MCF 10A (cell line): ENCODE data around the genes STMP1 and SLC13A4.

DNA sequence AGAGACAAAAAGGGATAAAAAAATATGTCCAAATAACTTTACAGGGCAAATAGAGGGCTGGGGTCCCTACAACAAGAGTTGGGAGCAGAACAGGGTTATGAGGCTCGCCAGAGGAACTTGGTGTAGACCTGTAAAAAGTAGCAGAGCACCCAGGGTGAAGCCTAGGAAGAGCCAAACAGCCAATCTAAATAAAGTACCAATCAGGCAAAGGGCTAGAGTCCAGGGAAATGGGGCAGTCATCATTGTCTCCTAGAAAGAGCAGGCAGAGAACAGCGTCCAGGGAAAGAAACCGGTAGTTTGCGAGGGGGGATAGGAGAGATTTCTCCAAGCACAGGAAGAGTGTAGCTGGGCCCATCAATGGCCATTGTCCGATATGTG is 60.1 kb upstream of the CALD1 start:
- PRO-cap, result no peak
- RRBS, result no CpG with 5 or more reads among the region's 5 CpGs

GRCh38 chr7:134720024-134720428 is 59.4 kb upstream of the CALD1 start:
- PRO-cap, result no peak
- RRBS, result no CpG with 5 or more reads among the region's 4 CpGs

DNA sequence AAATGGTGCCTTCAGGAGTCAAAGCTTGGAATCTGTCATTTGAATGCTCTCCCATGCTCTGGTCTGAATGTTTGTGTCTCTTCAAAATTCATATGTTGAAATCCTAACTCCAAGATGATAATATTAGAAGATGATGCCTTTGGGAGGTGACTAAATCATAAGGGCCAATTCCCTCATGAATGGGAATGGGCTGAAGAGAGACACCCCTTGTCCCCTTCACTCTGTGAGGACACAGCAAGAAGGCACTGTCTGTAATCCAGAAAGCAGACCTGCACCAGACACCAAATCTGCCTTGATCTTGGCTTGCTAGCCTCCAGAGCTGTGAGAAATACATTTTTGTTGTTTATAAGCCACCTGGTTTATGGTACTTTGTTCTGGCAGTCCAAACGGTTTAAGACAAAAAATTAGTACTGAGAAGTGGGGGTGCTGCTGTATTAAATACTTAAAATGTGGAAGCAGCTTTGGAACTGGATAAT is 33.3 kb upstream of the CALD1 start:
- PRO-cap, result no peak
- RRBS, result no CpG with 5 or more reads among the region's 1 CpG

GRCh38 chr7:134785898-134786359 is 6.5 kb downstream of the CALD1 start:
- PRO-cap, result no peak

- PRO-cap, result no peak
- RRBS, result no CpG with 5 or more reads among the region's 2 CpGs
These were observed 33.6 kb downstream of the CALD1 start for GRCh38 chr7:134813003-134813455.

DNA sequence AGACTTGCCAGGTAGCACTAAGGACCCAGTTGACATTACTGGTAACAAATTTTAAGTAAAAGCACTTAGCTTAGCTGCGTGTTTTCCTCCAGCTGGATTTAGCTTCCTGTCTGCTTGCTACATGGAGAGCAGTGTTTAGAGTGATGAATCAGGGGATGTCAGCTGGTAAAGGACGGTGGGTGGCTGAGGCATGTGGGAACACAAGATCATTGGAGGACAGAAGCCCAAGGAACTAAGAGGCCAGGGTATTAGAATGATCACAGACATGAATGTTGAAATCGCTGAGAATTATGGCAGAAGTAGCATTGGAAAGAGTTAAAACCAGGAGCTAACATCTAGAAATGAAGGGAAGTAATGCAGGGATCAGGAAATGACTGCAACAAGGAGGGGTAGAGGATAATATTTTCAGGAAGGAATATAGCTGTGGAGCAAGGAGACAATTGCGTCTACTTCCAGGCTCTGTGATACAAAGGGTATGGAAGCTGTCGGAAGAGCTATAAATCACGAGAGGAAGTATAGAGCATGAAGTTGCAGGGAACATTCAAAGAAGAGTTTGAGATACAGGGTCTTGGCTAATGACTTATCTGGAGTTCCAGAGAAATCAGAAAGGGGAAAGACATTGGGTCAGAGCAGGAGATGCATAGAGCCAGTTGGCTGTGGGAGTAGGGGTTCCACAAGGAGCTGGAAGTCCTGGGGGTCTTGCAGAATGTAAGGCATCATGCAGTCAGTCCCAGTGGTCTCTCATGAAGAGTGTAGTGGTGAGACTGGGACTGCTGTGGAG is 34.5 kb downstream of the CALD1 start:
- PRO-cap, result no peak
- RRBS, result no CpG with 5 or more reads among the region's 6 CpGs

GRCh38 chr7:134928397-134929046 is 57.8 kb upstream of the AGBL3 start:
- PRO-cap, result no peak
- RRBS, result no CpG with 5 or more reads among the region's 19 CpGs

GRCh38 chr7:135147087-135147668 is 694 bp upstream of the TMEM140 start:
- PRO-cap, result no peak
- RRBS, result no CpG with 5 or more reads among the region's 4 CpGs

- PRO-cap, result no peak
- RRBS, result no CpG with 5 or more reads among the region's 3 CpGs
These were observed 4.7 kb downstream of the TMEM140 start for GRCh38 chr7:135152488-135153135.

- PRO-cap, result no peak
- RRBS, result no CpG with 5 or more reads among the region's 20 CpGs
These were observed 18.3 kb upstream of the CYREN start for GRCh38 chr7:135188423-135189615.

DNA sequence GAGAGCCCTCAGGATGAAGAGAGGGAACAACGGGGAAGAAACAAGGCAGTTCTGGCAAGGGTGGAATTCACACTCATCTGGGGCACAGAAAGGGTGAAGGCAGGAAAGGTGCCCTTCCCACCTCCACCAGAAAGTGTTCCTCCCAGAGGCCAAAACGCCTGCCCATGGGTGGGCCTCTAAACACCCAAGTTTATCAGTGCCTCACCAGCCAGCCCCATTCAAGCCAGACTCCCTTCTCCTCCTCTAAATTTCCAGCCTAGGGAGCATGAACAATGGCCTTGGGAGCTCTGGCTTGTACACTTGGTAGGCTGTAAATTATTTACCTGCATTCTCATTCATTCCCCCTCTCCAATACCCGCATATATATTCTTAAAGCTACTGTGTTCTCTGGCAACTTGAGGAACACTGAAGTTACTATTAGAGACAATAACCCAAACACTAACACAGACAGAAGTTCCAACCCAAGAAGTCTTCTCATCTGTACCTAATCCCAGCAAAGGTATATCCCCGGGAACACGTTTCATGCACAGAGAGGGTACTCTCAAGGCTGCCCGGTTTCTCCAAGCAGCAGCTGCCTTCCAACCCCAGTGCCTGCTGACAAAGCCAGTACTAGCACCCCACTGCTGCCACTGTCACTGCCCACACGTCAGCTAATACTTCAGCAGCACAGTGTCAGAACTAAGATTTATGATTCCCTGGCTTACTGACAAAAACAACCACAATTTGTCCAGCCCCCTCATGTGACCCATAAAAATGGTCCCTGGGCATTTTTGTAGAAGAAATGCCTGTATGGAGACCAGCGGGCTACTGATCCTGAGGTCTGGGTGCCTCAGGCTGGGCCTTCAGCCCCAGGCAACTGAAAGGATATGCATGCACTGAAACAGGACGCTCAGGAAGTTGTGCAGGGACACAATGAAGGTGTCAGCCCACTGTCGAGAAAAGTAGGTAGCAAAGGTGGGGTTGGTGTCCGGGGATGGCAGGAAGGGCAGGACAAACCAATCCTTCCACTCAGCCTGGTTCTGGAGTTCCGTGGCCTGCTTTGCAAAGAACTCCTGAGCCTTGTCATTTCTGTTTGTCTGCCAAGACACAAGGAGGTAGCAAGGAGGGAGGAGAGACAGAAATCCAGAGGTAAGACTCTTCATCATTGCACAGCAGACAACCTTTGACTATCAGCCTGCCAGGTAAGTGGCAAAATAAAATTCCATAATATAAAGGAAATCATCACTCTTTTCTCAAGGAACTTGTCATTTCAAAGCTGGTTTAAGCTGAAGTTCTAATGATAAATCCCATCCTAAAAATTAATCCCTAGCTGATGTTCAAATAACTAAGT is 2.9 kb downstream of the WDR91 start:
- PRO-cap, result no peak
- RRBS, result no CpG with 5 or more reads among the region's 12 CpGs

GRCh38 chr7:135393704-135394463 is 116.0 kb downstream of the CNOT4 start:
- PRO-cap, result no peak
- RRBS, result no CpG with 5 or more reads among the region's 10 CpGs

- PRO-cap, result bidirectional peak, plus-strand start at chr7:135662514, minus-strand start at chr7:135662358
- RRBS, result under 1% methylated on average over 23 of the region's 61 CpGs
These were observed at the start of gene STMP1 for GRCh38 chr7:135662157-135662761. STMP1 (plus strand) TSS chr7:135662514.

GRCh38 chr7:135728045-135728941 is at the start of gene SLC13A4:
SLC13A4 (minus strand) TSS chr7:135728186.
- PRO-cap, result no peak
- RRBS, result no CpG with 5 or more reads among the region's 19 CpGs

GRCh38 chr7:135774291-135774779 is 25.7 kb upstream of the FAM180A start:
- PRO-cap, result no peak
- RRBS, result no CpG with 5 or more reads among the region's 6 CpGs

DNA sequence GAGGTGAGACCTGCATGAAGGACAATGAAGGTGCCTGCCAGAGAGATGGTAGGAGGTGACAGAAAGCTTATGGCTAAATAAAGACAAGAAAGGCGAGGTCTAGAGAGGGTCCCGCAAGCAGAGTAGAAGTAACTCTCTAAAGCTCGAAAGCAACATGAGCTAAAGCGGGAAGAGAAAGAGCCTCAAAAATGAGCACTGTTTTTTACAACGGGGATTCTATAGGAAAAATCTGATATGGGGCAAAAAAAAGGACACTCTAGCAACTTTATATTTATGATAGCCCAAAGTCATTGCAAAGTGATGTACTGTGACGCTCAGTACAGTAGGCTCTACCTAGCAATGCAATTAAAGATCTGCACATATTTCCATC is 91.9 kb upstream of the PTN start:
- PRO-cap, result no peak
- RRBS, result no CpG with 5 or more reads among the region's 6 CpGs

DNA sequence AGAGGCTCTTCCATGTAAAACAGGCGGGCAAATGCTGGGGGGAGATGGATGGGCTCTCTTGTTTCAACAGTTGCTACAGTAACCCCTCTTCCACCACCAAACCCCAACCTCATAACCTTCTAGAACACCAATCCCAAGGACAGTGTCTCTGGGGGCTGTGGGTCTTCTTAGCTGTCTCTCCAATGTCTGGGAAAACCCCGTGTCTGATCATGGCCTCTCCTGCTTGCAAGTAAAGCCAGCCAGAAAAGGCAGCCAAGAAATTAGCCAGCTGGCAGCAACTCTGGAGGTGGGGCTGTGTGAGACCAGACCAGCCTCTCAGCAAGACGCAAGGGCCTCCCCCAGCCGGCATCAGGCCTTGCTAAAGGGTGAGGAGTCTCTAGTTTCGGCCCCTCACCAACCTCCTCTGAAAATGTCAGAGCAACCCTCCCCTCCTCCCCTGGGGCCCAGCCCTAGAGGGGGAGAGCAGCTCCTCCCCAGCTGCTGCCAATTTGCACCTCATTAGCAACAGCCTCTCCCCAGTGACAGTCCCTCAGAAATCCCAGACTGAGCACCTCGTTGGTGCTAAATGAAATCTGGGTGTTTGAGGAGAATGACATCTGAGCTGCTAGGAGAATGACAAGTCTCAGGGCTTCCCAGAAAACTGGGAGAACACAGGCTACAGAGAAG is 26.1 kb downstream of the DGKI start:
- PRO-cap, result no peak
- RRBS, result no CpG with 5 or more reads among the region's 6 CpGs

DNA sequence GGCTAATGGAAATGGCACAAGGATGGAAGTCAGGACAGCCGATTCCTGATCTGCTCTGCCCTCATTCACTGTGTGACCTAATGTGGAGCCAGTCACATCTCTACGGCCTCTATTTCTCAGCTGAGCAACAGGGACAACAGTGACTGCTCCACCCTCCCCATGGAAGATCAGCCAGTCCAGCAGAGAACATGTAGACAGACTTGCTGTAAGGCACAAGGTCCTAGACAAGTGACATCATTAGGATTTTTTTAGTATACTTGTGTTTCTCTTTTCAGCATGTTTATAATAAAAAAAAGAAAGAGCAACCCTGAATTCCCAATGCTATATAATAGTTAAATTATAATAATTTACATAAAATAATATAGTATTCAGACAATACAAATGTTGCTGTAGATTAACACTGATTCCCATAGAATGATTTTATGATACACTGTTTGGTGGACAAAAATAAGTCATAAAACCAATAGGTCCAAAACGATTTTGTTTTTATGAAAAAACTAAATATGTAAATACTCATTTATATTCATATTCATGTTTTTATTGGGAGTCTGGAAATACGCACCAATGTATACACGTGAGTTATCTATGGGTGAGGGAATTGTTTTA is 25.0 kb upstream of the DGKI start:
- PRO-cap, result no peak
- RRBS, result no CpG with 5 or more reads among the region's 5 CpGs

GRCh38 chr7:137943945-137944777 is 57.7 kb downstream of the CREB3L2 start:
- PRO-cap, result no peak
- RRBS, result no CpG with 5 or more reads among the region's 8 CpGs

- PRO-cap, result no peak
- RRBS, result no CpG with 5 or more reads among the region's 4 CpGs
These were observed 44.0 kb downstream of the CREB3L2 start for GRCh38 chr7:137957763-137958374.